Camera-type eye (tissue), 1 donor: ENCODE measurements around the genes IQCA1L and WDR86.

GRCh38 chr7:150481533-150481988 is 31.1 kb downstream of the GIMAP8 start:
- RAMPAGE, long total RNA = no peak

DNA sequence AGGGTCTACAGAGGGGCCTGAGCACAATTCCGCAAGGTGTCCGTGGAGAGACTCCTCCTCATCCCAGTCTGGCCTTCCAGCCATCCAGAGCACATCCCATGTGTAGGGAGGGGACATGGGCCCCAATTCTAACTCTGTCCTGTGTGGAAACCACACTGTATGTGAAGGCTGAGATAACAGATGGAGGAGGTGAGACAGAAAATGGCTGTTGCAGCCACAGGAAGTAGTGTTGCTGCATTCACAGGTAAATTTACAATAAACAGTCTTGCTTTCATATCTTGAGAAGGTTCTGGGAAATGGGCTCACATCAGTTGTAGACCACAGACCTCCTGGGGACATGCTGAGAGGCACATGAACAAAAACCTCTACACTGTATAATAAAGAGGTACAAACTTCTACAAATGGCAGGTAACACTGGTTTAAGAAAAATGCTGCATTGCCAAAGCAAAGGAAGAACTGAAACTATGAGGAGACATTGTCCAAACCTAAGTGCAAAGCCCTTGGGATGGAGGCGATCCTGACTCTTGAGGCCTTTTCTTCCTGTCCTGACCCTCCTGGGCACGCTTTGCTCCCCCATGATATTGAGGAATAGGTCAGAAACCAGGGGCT is 21.6 kb upstream of the GIMAP2 start:
- RAMPAGE, long total RNA = no peak

DNA sequence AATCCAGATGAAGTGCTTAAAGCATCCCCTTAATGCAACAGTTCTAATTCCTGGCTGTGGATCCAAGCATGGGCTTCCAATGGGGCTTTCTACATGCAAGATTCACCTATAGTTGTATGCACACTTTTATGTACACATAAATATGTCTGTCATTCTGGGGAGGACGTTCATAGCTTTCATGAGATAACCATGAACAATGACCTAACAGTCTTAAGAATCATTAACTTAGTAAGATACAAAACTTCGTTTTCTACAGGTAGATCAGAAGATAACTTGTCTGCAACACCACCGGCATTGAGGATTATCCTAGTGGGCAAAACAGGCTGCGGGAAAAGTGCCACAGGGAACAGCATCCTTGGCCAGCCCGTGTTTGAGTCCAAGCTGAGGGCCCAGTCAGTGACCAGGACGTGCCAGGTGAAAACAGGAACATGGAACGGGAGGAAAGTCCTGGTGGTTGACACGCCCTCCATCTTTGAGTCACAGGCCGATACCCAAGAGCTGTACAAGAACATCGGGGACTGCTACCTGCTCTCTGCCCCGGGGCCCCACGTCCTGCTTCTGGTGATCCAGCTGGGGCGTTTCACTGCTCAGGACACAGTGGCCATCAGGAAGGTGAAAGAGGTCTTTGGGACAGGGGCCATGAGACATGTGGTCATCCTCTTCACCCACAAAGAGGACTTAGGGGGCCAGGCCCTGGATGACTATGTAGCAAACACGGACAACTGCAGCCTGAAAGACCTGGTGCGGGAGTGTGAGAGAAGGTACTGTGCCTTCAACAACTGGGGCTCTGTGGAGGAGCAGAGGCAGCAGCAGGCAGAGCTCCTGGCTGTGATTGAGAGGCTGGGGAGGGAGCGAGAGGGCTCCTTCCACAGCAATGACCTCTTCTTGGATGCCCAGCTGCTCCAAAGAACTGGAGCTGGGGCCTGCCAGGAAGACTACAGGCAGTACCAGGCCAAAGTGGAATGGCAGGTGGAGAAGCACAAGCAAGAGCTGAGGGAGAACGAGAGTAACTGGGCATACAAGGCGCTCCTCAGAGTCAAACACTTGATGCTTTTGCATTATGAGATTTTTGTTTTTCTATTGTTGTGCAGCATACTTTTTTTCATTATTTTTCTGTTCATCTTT is 5.1 kb downstream of the GIMAP5 start:
- RAMPAGE, long total RNA = no peak

- RAMPAGE, long total RNA = no peak
Observed at GRCh38 chr7:150780991-150781364, 19.2 kb downstream of the TMEM176B start.

DNA sequence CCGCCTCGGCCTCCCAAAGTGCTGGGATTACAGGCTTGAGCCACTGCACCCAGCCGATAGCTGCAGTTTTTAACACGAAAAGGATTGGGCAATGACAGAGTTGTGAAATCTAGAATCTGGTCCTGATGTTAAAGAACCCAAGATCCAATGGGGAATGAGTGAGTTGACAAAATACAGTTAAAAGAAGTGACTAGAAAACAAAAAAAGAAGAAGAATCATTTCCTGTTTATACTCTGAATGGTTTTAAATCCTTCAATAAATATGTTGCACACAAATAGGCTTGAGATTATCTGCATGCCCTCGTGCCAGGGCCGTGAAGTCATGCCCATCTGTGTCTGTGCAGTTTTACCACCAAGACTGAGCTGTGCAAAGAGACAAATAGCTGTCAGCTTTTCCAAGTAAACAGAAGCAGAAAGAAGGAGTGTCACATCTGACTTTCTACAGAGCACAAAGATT is 14.5 kb downstream of the TMEM176B start:
- RAMPAGE, long total RNA = no peak

DNA sequence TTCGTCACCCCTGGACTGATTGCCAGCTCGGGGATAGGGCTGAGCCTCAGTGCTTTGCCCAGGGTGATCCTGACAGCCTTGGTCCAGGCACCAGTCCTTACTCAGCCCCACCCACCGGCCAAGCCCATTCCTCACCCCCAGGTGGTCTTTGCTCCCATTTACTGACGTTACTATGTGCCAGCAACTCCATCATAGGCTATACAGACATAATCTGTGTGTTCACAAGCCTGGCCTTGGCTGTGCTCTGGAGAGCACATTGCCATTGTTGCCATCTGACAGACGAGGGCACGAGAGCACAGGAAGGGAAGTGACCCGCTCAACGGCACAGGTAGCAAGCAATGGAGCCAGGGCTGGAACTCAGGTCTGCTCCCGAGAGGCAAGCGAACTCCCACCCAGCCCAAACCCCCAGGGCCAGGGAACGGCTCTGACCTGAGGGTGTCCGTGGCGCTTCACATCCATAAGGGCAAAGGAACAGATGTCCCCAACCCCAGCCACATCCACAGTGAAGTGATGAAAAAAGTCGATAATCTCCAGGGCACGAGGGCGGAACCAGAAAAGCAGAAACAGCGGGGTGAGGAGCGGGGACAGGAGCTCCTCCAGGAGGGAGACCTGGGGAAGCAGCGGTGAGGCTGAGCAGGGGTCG is 6.7 kb downstream of the ATG9B start:
- RAMPAGE, long total RNA = no peak

DNA sequence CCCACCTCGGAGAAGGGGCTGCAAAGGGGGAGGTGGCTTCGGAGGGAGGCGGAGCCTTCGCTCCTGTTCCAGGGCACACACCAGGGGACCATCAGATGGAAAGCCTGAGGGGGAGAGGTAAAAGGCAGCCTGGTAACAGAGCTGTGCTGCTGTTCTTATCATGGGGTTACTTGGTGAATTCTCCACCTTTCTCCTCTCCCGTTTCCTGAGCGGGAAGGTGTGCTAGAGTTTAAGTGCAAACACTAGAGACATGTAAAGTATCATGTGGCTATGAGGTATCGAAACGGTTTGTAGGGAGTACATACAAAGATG is 1.7 kb downstream of the FASTK start:
- RAMPAGE, long total RNA = no peak

GRCh38 chr7:151137531-151138764 is 29.5 kb downstream of the GBX1 start:
- RAMPAGE, long total RNA = no peak

DNA sequence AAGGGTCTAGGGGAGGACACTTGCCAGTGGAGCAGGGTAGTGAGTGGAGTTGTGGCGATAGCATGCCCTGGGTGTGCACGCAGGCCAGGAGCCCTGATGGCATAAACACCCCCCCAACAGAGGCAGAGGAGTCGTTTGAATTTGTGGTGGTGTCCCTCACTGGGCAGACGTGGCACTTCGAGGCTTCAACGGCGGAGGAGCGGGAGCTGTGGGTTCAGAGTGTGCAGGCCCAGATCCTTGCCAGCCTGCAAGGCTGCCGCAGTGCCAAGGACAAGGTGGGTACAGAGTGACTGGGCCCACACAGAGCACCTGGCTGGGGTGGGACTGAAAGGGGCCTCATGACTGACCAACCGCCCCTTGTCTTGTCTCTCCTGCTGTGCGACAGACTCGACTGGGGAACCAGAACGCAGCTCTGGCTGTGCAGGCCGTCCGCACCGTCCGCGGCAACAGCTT is 25.7 kb downstream of the GBX1 start:
- RAMPAGE, long total RNA = no peak

GRCh38 chr7:151205360-151205883 is at the start of gene IQCA1L:
Gene IQCA1L, minus strand, starts transcription at chr7:151205496.
- RAMPAGE, long total RNA = no peak

DNA sequence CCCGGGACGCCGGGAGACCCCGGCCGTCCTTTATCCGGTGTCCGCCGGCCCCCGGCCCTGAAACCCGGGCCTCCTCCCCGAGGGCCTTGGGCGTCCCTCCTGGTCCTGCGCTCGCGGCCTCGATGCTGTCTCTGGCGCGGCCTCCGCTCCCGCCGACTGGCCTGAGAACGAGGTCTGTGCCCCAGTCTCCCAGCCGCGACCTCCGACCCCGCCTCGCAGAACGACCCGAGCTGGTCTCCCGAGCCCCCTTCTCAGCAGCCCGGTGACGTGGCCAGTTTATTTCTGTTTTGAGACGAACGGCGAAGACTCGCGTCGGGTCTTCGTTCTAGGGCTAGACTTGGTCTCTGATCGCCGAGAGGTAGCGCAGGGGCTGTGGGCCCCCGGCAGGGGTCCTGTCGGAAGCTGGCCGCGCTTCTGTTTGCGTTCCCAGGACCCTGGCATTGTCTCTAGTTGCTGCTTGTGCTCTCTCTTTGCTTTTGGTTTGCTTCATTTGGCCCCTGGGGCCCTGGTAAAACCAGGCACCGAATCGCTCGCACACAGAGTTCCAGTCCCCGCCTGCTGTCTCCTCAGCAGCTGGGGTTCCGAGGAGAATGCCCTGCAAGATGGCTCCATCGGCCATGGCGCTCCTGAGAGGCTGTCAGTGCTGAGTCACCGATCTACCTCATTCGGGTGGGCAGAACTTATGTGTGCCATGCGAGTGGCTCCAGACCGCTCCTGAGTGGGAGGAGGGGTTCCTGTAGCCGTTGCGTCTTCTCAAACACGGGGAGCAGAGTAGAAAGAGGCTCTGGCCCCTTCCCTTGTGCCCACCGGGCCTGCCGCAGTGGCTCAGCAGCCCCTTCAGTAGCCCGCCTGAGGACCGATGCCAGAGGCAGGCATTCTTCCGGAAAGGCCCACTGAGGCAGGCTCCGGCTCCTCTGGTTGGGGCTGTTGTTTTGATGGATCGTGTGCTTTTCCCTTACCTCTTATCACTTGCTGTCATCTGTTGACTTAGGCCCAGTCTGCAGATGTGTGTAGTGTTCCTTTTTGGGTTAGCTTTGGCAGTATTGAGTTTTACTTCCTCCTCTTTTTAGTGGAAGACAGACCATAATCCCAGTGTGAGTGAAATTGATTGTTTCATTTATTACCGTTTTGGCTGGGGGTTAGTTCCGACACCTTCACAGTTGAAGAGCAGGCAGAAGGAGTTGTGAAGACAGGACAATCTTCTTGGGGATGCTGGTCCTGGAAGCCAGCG is 775 bp downstream of the CHPF2 start:
- RAMPAGE, long total RNA = no peak

DNA sequence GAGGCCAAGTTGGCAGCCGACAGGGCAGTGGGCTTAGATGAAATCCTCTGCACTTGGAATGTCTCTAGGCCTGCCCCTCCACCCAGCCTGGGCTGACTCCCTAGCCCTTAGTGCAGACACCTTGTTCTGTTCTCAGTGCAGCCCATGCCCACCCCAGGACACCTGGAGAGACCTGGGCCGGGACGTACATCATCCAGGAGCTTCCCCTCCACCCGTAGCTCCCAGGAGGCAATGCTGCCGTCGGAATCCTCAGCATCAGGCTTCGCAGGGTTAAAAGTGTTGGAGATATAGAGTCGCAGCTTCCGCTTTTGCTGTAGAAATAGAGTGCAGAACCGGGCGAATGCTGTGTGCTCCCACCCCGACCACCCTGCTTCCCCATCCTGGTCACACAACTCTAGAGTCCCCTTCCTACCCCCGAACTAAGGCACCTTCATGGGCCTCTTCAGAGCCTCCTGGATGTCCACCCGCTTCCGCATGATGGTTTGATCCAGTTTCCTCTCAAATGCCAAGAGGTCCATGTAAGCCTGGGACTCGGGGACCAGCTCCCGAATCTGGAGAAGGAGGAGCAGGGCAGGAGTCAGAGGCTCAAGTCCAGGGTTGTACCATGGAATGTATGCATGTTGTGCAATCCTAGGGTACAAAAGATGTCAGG is 6.1 kb downstream of the SMARCD3 start:
- RAMPAGE, long total RNA = no peak

DNA sequence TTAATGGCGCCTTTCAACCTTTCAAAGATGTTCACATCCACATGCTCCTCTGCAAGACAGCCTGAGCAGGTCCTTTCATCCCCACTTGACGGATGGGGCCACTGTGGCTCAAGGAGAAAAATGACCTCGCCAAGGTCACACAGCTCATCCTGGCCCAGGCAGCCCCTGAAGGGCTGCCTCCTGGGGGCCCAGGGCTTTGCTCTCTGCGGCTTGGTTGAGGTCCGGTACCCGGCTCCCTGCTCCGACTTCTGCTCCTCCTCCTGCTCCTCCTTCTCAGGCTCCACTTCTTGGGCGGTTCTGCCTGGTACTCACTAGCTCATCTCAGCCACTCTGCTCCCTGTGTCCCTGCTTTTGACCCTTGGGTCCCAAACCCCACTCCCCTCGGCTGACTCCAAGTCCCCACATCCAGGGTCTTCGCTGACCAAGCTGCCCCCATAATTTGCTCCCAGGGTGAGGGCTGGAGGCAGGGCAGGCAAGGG is 2.5 kb downstream of the SMARCD3 start:
- RAMPAGE, long total RNA = no peak

- RAMPAGE, long total RNA = no peak
Observed at GRCh38 chr7:151252264-151252913, 3.9 kb upstream of the SMARCD3 start.

- RAMPAGE, long total RNA = no peak
Observed at GRCh38 chr7:151255326-151255762, 6.8 kb upstream of the SMARCD3 start.

DNA sequence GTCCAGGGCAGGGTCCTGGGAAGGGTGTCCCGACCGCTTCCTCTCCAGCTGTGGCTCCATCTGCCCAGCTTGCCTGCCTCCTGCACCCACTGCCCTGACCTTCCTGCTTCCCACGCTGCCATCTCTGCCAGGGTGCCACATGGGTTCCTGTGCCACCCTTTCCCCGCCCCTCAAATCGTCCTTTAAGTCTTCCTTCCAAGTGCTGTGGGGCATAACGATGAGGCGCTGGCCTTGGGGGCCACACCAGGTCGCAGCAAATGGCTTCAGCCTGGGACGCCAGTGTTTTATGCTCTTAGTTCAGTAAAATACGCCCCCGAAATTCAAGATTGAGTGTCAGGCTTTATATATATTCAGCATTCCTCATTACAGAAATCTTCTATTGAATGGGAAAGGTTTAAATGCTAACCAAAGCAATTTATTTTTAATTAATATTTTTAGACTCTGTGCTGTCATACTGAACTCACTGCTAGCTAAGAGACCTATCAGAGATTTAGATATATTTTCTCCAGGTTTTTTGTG is 32.2 kb downstream of the WDR86 start:
- RAMPAGE, long total RNA = no peak

DNA sequence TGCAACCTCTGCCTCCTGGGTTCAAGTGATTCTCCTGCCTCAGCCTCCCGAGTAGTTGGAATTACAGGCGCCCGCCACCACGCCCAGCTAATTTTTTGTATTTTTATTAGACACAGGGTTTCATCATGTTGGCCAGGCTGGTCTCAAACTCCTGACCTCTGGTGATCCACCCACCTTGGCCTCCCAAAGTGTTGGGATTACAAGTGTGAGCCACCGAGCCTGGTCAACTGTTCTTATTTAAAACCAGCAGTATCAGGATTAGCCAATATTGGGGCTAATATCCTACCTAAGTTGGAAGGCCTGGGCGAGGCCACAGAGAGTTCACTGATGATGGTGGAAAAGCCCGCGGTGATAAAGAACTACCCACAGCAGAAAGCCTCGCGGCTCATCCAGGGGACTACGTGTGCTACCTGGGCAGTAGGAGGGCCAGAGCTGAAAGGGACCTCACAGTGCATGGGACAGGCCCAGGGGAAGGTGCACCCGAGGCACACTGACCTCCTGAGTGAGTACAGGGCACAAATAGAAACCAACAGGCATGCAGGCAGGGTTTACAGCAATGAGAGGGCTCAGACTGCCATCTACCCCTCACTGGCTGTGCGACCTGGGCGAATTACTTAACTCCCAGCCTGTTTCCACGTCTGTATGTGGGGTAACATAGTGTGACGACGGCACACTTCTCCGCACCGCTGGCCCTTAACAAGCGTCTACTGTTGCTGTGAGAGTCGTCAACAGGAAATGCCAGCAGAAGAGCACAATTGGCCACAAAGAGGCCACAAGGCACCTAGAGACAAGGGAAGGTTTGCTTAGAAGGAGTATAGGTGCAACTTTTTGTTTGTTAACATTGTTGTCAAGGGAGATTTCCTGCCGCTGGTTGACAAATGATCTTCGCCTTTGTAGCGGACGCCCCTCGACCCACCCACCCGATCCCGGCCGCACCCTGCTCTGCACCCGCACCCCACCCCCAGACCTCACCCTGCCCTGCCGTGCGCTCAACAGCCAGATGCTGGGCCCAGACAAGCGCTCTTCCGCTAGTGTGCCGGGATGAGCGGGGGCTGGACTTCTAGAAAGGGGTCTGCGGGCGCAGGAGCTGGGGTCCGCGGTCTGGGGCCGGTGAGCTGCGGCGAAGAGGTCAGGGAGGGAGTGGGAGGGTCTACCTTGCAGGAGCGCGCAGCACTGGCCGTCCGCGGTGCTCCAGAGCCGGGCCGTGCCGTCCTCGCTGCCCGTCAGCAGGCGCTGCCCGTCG is 1.1 kb downstream of the WDR86 start:
- RAMPAGE, long total RNA = no peak

DNA sequence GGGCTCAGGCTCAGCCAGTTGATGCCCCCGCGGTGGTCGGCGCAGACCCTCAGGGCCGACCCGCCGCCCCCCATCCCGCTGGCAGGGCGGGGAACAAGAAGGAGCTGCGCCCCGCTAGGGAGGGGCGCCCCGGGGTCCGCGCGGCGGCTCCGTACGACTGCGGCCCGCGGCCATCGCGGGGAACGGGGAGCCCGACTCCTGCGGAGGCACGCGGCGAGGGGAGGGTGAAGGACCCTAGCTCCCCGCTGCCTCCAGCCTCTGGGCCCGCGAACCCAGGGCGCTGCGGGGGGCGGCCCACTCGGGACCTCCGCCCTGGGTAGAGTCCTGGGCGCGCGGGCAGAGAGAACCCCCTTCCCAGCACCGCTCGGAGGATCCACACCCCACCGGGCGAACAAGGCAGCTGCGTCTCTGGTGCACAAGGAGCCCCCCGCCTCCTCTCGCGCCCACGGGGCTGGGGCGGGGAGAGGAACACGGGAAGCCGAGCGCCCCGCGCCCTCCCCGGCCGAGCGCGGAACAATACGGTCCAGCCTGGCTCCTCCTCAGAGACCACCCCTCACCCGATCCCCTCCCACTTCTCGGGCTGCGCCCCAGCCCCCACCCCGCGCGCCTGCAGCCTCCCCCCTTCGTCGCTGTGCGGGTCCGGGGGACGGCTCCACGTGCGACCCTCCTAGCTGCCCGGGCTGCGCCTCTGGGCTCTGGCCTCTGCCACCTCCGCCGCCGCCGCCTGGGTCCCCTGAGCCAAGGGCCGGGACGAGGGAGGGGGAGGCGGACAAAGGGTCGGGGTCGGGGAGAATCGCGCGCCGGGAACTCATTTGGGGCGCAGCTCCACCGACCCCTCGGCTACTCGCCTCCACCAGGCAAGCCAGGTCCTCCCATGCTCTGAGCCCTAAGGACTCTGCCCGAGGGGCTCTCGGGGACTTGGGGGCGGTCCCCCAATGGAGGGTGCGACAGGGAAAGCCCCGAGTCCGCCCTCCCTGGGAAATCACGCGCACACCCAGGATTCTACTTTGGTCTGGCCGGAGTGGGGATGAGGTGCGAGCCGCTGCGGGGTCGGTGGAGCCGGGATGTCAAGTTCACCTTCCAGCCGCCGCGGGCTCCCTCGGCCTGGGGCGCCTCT is at the start of gene WDR86:
WDR86 (minus strand) TSS at position 523 of the 1,117 bp plus-strand sequence.
- RAMPAGE, long total RNA = no peak

GRCh38 chr7:151509283-151510014 is 10.2 kb downstream of the RHEB start:
- RAMPAGE, long total RNA = no peak

DNA sequence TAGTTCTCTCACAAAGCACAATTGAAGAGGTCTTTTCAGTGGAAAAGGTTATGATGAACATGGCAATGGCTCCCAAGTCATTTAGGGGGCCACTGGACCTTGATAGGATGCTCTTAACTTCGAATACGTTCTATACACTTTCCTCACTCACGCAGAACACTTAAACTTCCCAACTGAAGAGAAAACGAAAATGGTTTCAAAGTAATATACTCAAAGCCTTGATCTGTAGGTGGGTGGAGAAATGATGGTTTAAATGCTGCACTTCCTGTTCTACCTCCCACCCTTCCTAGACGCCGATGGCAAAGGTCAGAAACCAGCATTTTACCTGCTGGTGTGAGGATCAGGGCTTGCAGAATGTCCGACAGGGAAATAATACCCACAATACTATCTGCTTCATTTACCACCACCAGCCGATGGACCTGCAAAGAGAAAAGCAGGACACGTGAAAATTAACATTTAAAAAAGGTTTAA is 40.5 kb upstream of the RHEB start:
- RAMPAGE, long total RNA = no peak